Mesenchymal stem cell of adipose (primary cell): ENCODE measurements around the gene RFX7.

GRCh38 chr15:52805124-52805562, 15.0 kb upstream of the ONECUT1 start:
- CAGE, long polyA plus RNA = no peak

DNA sequence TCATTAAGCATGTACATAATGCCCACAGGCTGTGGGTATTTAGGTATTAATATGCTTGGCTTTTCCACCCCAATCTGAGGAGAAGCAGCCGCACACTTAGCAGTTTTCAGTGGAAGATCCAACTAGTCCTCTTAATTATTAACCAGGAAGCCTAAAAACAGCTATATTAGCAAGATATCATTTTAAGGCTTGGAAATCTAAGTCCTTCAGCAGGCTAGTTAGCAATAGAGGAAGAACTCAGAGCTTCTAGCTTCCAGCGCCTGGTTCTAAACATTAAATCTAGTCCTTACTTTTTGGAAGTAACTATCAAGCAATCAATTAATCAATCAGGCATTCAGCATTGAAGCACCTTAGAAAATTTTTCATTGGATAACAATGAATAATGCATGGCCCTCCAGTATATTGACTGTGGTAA, 16.9 kb upstream of the ONECUT1 start:
- CAGE, long polyA plus RNA = no peak

DNA sequence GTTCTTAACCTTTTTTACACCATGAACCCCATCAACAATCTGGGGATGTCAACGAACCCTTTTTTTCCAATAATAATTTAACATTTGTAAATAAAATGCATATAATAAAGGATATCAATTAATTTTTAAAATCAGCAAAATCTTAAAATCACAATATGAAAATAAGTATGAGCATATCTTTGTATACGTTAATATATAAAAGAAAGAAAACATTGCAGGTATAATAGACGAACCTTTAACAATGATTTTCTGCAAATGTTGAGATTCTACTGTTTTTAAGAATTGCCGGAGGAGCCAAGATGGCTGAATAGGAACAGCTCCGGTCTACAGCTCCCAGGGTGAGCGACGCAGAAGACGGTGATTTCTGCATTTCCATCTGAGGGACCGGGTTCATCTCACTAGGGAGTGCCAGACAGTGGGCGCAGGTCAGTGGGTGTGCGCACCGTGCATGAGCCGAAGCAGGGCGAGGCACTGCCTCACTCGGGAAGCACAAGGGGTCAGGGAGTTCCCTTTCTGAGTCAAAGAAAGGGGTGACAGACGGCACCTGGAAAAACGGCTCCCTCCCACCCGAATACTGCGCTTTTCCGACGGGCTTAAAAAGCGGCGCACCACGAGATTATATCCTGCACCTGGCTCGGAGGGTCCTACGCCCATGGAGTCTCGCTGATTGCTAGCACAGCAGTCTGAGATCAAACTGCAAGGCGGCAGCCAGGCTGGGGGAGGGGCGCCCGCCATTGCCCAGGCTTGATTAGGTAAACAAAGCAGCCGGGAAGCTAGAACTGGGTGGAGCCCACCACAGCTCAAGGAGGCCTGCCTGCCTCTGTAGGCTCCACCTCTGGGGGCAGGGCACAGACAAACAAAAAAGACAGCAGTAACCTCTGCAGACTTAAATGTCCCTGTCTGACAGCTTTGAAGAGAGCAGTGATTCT, 75.3 kb downstream of the WDR72 start:
- CAGE, long polyA plus RNA = no peak

- CAGE, long polyA plus RNA = no peak
Measured at GRCh38 chr15:55126330-55126611, 70.5 kb downstream of the RSL24D1 start.

DNA sequence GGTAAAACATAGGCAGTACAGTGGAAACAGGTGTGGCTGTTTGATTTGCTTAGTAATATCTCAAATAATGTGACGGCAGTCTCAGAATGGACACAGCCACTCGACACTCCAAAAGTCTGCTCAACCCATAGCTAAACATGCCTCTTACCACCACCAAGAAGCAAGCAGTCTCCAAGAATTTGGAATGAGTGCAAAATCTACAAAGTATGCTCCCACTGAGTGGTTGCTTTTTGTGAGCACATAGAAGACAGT, 43.0 kb downstream of the RAB27A start:
- CAGE, long polyA plus RNA = no peak

DNA sequence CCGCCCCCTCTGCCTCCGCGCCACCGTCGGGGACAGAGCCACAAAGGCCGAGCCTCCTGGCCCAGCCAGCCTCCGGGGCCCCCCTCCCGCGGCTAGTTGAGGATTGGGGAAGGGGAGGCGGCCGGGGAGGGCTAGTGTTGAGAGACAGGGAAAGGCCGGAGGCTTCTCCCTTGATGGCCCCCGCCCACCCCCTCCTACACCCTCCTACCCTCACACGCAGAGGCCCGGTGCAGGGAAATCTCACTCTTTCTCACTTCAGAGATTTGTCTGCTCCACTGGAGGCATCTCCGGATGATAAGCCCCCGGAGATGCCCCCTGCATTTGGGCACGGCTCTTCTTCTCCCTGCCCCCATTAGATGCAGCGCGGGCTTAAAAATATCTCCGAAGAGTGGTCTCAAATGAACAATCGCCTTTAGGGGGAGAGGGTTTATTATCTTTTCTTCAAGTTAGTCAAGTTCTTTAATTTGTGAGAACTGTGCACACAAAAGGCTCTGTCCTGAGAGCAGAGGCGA, 495 bp upstream of the PRTG start:
- CAGE, long polyA plus RNA = no peak

- CAGE, long polyA plus RNA = no peak
Measured at GRCh38 chr15:55910565-55911104, 82.8 kb downstream of the NEDD4 start.

GRCh38 chr15:55952396-55953060, 40.9 kb downstream of the NEDD4 start:
- CAGE, long polyA plus RNA = no peak

GRCh38 chr15:56099185-56099677, 105.8 kb upstream of the NEDD4 start:
- CAGE, long polyA plus RNA = no peak

DNA sequence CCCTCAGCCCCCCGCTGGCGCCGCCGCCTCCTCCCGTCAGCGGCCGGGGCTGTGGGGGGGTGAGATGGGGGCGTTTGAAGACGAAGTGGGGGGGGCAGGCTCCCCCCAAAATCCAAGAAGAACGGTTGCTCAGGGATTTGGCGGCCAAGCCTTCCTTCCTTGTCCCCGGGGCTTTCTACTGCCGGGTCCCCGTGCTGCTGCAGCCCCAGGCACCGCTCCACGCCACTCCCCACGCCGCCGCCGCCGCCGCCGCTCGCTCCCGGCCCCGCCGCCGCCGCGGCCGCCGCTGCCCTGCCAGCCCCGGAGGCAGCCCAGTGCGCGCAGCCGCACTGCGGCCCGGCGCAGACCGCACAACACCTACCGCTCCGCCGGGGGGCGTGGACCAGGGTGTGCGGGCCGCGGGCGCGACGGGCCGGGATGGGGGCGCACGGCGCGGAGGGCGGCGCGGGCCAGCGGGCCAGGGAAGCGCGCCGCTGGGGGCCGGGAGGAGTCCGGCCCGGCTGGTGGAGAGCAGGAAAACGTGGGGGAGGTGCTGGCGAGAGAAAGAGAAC, at the start of gene RFX7:
Gene RFX7, minus strand, starts transcription at position 326 of the 551 bp plus-strand sequence.
- CAGE, long polyA plus RNA = no peak

DNA sequence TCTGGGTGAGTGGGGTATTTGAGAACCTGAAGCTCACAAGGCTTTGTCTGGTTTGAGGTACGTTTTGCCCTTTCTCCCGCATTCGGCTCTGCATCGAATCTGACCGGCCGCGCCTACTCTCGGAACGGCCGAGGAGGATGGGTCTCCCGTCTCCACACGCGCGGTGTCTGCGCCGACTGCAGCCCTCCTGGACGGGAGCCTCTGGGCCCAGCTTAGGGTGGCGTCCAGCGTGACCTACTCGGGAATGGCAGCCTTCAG, 546 bp upstream of the TCF12 start:
- CAGE, long polyA plus RNA = no peak

DNA sequence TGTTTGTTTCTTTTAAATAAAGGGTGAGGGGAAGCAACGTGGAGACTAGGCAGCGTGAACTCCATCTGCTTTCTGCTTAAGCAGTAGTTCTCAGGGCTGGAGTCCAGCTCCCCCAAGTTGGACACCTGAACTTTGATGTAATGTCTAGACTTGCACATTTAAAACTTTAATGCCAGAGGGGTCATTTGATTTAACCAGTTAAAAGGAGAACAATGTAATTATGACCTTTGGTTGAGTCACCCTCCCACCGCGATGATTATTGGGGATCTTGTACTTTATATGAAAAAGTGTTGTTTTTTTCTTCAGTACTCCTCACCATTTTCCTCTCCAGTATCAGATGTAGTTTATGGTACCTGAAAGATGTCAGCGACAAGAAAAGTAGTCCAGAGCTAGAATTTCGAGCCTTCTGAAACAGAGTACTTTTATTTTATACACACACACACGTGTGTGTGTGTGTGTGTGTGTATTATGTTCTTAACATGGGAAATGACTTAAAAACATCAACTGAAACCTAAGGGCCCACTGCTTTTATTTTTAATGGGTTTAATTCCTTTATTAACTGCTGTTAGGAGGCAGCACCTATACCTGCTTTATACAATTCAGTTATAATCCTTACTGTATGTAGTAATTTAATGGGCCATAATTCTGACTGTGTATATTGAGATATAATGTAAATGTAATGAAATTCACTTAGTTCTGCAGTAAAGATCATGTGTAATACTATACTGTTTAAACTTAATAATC, 1.8 kb downstream of the TCF12 start:
- CAGE, long polyA plus RNA = no peak

DNA sequence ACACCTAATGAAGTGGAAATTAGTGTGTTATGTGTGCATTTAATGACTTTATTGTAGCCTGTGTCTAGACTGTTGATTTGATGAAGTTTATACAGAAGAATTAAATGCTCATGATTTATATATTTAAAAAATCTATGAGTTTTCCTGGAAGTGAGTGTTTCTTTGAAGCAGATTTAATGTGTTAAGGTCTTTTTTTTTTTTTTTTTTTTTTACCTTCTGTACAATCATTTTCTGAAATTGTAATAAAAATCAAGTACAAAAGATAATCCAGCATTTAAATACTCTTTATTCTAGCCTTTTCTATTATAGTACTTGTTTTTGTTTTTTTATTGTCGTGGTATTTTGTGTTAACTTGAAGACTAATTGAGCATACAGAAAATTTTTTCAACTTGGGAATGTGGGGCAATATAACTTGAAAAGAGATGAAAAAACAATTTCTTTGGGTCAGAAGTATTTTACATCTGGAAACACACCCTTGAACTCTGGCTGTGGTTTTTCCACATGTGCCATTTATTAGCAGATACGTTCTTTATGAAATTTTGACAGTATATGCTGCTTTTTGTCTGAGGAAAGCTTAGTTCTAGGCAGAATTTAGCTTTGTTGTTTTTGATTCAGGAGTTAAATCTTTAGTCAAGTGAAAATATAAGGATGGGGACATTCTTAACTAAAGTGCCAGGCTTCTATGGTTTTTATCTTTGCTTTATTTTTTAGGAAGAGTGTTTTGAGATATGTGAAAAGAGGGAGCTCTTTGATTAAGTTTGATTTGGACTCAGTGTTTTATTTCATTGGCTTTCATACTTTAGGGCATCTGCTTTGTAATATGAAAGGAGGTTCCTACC, 44.6 kb downstream of the TCF12 start:
- CAGE, long polyA plus RNA = no peak

- CAGE, long polyA plus RNA = no peak
Measured at GRCh38 chr15:57143214-57143945, 224.9 kb downstream of the TCF12 start.

GRCh38 chr15:57259560-57260111, 116.7 kb upstream of the CGNL1 start:
- CAGE, long polyA plus RNA = no peak

DNA sequence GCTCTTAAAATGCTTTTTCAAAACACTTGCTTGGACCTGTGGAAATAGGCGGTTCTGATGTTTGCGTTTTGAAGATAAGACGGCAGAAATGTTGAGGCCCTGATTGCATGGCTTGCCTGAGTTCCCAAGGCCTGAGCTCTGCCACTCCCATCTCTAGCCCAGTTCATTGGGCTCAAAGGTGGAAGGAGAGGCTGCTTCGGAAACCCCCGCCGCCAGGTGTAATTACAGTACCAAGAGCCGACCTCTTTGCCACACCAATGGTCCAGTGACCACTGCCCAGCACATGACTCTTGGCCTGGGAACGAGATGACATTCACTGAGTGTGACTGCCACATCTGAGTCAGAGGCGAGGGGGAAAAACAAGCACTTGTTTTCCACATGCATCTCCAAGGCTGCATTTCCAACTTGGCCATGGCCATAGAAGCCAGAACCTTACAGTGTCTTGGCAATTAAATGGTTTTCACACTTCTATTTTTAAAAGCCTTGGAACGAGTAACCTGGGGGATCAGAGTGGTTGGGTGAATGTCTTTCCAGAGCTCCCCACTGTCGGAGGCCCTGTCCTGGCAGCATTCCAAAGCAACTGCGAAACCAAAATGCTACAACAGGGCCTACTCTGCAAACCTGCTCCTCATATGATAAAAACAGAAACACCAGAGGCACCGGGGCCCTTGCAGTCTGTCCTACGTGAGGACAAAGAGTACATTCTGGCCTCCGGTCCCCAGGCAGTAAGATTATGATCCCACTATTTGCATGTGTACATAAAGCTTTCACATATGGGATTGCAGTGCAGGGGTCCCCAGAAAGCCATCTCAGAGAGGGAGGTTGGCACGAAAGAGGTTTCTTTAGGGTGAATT, 63.7 kb upstream of the CGNL1 start:
- CAGE, long polyA plus RNA = no peak

DNA sequence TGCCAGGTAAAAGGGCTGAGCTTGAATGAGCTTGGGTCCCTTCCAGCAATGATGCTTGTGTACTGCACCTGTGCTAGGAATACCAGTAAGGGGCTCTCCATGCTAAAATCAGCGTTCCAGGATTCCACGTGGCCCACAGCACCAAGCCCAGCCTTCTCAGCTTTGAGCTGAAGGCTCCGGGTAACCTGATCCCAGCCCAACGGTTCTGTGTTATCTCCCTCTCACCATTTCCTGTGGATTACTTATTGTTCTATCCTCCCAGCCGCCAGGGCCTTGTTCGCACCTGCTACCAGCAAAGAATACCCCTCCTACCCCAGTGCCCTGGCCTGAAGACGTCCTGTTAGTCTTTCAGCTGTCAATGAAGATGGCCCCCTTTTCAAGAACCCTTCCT, 54.2 kb upstream of the CGNL1 start:
- CAGE, long polyA plus RNA = no peak

GRCh38 chr15:57324364-57324916, 51.9 kb upstream of the CGNL1 start:
- CAGE, long polyA plus RNA = no peak

GRCh38 chr15:57377511-57377803, 1.2 kb downstream of the CGNL1 start:
- CAGE, long polyA plus RNA = no peak

GRCh38 chr15:57437398-57438076, 61.2 kb downstream of the CGNL1 start:
- CAGE, long polyA plus RNA = no peak